Prostate gland (tissue), 2 donors: ENCODE data around the gene RAB41.

GRCh38 chrX:65921277-65921797 is 118.5 kb downstream of the VSIG4 start:
- PRO-cap: no peak
- RAMPAGE, long total RNA, 2 experiments: no peak in any of the 2 experiments

- PRO-cap: no peak
- RAMPAGE, long total RNA, 2 experiments: no peak in any of the 2 experiments
Measured at GRCh38 chrX:65926136-65927112, 113.5 kb downstream of the VSIG4 start.

- PRO-cap: no peak
- RAMPAGE, long total RNA, 2 experiments: no peak in any of the 2 experiments
Measured at GRCh38 chrX:65997919-65998860, 41.7 kb downstream of the VSIG4 start.

DNA sequence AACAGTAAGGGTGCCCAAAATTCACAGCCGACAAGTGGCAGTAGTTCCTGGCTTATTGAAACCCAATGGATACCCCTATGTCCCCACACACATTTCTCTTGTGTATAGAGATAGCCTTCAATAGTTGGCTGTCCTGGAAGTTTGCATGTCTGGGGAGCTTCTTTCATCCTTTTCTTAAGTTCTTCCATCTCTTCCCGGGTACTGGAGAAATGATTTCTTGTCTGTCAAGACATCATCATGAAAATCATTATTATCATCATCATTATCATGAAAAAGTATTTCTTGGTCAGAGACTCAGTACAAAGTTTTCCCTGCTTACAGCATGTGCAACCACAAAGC is 223.3 kb downstream of the OPHN1 start:
- PRO-cap: no peak
- RAMPAGE, long total RNA, 2 experiments: no peak in any of the 2 experiments

GRCh38 chrX:68405290-68405915 is 27.9 kb downstream of the OPHN1 start:
- PRO-cap: no peak
- RAMPAGE, long total RNA, 2 experiments: no peak in any of the 2 experiments

GRCh38 chrX:68488872-68489125 is 10.1 kb upstream of the YIPF6 start:
- PRO-cap: no peak
- RAMPAGE, long total RNA, 2 experiments: no peak in any of the 2 experiments

DNA sequence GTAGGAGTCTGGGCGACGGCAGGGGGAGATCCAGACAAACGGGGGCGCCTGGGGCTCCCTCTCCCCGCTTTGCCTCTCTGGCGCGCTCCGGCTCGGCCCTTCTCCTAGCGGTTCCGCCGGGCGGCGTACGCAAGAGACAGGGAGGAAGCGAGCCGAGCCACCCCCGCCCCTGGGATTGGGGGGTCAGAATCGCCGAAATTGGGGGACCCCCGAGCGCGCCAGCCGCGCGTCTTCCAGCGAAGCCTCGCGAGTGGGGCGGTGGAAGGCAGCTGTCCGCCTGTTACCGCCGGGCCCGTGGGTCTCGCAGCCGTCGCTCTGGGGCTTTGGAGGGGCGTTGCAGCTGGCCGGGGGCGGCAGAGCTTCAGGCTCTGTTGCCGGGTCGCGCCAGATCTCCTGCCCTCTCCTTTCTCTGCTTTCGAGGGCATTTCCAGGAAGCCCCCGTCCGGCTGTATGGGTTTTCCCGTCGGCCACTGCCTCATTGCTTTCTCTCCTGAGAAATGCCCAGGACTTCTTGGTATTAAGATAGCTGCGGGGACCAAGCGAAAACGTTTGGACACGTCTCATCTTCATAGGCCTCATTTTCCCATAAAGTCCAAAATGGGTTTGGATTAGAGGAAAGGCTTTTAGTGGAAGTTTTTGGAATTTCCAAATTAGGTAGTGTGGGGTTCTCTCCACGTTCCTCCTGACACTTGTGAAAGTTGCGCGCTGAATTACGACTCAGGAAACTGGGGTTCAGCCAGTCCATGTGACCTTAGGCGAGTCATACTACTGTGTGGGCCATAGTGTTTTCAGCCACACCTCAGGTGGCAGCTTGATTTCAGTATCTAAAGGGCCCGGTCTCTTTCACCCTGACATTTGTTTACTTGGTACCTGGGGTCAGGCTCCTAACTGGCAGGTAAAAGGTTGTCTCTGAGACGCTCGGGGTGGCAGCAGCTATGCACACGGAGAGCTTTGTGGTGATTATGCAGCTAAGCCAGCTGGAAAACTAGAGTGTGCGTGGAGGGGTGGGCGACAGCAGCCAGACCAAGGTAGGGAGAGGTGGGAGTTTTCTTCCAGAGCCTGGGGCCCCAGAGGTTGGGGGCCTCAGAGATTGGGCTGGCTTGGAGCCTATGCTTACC is 46.7 kb downstream of the STARD8 start:
- PRO-cap: unidirectional peak, minus-strand start at position 691 of the sequence
- RAMPAGE, long total RNA, 2 experiments: no peak in any of the 2 experiments

DNA sequence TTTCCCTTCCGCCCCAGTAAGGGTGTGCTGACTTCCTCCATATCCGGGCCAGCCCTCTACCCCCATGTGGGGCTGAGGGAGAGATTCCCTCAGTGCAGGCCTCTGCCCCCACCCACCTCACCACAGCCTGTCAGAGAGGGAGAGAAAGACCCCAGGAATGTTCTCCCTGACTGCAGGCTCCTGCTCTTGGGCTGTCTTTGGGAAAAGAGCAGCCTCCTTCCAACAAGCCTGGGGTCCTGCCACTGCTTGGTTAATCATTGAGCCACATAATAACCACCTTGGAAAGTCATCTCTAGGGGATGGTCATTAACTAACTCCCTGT is 50.2 kb downstream of the STARD8 start:
- PRO-cap: no peak
- RAMPAGE, long total RNA, 2 experiments: no peak in any of the 2 experiments

- PRO-cap: no peak
- RAMPAGE, long total RNA, 2 experiments: no peak in any of the 2 experiments
Measured at GRCh38 chrX:68846433-68847056, 17.7 kb downstream of the EFNB1 start.

GRCh38 chrX:69025937-69026335 is 139.3 kb downstream of the PJA1 start:
- PRO-cap: no peak
- RAMPAGE, long total RNA, 2 experiments: no peak in any of the 2 experiments

GRCh38 chrX:69130369-69130879 is 34.8 kb downstream of the PJA1 start:
- PRO-cap: no peak
- RAMPAGE, long total RNA, 2 experiments: no peak in any of the 2 experiments

DNA sequence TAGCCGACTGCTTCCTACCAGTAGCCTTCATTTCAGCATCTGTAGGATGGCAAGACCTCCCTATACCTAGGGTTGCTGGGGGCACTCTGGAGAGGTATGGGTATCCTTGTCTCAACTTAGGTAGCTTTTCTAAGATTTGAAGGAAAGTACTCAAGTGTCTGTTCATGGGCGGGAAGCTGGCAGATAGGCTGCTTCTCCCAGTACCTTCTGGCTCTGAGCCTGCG is 96.8 kb upstream of the PJA1 start:
- PRO-cap: no peak
- RAMPAGE, long total RNA, 2 experiments: no peak in any of the 2 experiments

DNA sequence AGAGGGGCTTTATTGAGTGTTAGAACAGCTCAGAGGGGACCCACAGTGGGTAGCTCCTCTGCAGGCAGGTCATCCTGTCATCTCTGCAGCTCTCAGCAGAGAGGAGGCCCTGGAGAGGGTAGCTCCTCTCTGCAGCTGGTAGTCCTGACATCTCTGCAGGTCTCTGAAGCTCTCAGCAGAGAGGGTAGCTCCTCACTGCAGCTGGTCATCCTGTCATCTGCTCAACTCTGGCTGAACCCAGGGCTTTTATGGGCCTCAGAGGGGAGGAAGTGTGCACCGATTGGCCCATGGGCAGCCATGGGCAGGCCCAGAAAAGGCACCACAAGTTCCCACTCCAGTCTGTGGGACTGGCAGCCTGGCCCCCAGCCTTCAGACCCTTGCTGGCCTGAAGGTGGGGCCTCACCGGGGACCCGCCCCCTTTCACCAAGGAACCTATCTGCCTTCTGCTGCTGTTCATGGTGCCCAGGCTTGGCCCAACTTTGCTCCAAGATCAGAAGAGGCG is 29.4 kb downstream of the NALF2 start:
- PRO-cap: no peak
- RAMPAGE, long total RNA, 2 experiments: no peak in any of the 2 experiments

GRCh38 chrX:69651236-69652210 is 35.6 kb downstream of the EDA start:
- PRO-cap: no peak
- RAMPAGE, long total RNA, 2 experiments: no peak in any of the 2 experiments

GRCh38 chrX:70062113-70062256 is 272 bp upstream of the OTUD6A start:
- PRO-cap: no peak
- RAMPAGE, long total RNA, 2 experiments: no peak in any of the 2 experiments

- PRO-cap: no peak
- RAMPAGE, long total RNA, 2 experiments: start-site peak on the plus strand in 1 of 2 experiments, at chrX:70282095-70282126 at its widest, 5 reads per replicate
Measured at GRCh38 chrX:70281951-70282450, at the start of gene RAB41. Gene RAB41, plus strand, starts transcription at chrX:70282172.

- PRO-cap: no peak
- RAMPAGE, long total RNA, 2 experiments: no peak in any of the 2 experiments
Measured at GRCh38 chrX:70423922-70424395, 845 bp downstream of the GDPD2 start.

DNA sequence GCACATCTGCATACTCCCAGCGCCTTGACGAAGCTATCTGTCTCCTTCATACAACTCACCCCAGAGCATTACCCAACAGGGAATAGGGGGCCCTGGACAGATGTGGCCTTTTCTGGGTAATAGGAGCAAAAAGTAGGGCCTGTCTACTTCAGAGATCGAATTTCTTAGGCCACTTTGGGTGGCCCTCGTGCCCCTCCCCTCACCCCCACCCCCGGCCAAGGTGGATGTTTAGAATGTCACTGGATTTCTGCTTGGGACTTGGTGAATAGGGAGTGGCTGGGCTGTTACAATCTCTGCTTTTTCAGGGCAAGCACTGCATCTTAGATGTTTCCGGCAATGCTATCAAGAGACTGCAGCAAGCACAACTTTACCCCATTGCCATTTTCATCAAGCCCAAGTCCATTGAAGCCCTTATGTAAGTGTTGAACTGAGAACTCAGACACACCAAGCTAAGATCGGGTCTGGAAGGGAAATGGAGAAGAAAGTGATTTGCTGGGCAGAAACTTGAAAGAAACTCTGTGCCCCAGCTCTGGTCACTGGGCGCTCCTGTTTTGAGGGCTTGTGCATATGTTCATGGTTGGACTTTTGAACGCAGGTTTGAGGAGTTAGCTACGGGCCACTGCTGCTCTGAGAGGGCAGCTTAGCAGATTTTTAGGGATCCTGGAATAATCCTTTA is 55.7 kb downstream of the DLG3 start:
- PRO-cap: no peak
- RAMPAGE, long total RNA, 2 experiments: no peak in any of the 2 experiments

- PRO-cap: no peak
- RAMPAGE, long total RNA, 2 experiments: no peak in any of the 2 experiments
Measured at GRCh38 chrX:71060543-71060970, 7.6 kb downstream of the SNX12 start.

DNA sequence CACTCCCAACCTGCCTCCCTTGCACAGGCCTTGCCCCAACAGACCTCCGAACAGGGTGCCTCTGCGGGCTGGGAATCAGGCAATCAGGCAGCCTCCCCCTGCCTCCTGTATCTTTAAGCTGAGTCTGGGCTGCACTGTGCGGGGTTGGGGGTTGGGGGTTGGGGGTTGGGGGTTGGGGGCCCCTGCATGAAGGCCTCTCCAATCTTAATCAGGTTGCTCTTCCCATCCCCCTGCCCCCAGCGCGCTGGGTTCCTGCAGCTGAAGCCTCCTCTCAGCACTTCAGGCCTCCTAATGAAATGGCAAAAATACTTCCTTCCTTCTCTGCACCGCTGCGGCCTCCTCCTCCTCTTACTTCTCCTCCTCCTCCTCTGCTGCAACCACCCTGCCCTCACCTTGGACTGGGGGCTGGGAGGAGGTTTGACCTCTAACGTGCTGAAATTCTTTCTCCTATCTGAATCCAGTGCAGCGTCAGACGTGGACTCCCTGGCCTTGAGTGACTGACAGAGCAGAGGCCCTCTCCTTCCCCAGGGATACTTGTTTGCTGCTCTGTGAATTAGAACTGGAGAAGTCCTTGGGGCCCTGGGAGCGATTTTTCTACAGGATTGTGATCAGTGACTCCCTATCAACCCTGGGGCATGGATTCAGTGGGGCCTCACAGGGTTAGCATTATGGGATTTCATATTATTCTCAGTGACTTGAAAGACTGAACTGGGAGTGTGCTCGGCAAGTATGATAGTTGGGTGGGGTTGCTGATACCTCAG is 26.7 kb downstream of the NLGN3 start:
- PRO-cap: no peak
- RAMPAGE, long total RNA, 2 experiments: no peak in any of the 2 experiments